ENCODE results near the genes KIF4B and NIPAL4.

DNA sequence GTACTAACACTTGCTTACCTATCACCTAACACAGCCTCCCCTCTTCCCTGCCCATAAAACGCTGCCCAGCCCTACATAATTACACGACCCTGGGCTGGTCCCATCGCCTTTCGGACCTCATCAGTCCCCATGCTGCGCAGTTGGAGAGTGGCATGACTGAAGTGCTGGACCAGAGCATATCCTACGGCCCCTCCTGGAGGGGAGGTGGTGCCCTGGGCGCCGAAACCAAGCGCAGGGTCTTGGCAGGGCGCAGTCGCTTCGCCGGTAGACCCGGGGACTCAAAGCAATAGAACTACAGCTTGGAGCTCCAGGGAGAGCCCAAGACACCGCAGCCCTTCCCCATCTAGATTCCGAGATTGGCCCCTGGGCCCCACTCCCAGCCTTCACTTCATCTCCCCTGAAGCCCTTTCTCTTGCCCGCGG lies 969 bp upstream of the SAP30L start:
- RRBS: no CpG with 5 or more reads among the region's 18 CpGs

- RRBS: 2% methylated on average over 23 of the region's 44 CpGs
Observed at GRCh38 chr5:154477514-154478009, 465 bp downstream of the HAND1 start.

- RRBS: 49% methylated on average over 2 of the region's 3 CpGs
Observed at GRCh38 chr5:154608353-154608692, 130.3 kb upstream of the HAND1 start.

GRCh38 chr5:154648529-154649254 lies 106.5 kb upstream of the LARP1 start:
- RRBS: 91% methylated on average over 2 of the region's 22 CpGs

GRCh38 chr5:154654349-154654910 lies 100.7 kb upstream of the LARP1 start:
- RRBS: no CpG with 5 or more reads among the region's 6 CpGs

DNA sequence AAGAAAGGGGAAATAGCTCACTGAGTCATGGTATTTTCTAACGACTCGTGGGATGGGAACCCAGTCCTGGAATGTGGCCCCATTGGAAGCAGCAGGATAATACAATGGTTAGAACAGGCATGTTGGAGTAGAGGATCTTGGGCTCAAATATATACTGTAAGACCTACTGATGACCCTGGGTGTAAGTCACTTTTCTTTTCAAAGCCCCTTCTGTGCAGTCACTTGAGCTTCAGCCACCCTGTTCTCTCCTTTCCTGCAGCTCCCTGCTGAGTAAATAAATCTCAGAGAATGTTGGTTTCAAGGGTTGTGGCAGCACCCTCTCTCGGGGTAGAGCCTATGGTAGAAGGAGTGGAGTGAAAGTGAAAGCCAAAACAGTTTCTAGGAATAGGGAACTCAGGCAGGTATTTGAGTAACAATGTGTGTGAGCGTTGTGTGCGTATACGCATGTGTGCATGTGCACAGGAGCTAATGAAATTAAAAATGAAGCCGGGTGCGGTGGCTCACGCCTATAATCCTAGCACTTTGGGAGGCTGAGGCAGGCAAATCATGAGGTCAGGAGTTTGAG lies 40.7 kb upstream of the LARP1 start:
- RRBS: no CpG with 5 or more reads among the region's 9 CpGs

DNA sequence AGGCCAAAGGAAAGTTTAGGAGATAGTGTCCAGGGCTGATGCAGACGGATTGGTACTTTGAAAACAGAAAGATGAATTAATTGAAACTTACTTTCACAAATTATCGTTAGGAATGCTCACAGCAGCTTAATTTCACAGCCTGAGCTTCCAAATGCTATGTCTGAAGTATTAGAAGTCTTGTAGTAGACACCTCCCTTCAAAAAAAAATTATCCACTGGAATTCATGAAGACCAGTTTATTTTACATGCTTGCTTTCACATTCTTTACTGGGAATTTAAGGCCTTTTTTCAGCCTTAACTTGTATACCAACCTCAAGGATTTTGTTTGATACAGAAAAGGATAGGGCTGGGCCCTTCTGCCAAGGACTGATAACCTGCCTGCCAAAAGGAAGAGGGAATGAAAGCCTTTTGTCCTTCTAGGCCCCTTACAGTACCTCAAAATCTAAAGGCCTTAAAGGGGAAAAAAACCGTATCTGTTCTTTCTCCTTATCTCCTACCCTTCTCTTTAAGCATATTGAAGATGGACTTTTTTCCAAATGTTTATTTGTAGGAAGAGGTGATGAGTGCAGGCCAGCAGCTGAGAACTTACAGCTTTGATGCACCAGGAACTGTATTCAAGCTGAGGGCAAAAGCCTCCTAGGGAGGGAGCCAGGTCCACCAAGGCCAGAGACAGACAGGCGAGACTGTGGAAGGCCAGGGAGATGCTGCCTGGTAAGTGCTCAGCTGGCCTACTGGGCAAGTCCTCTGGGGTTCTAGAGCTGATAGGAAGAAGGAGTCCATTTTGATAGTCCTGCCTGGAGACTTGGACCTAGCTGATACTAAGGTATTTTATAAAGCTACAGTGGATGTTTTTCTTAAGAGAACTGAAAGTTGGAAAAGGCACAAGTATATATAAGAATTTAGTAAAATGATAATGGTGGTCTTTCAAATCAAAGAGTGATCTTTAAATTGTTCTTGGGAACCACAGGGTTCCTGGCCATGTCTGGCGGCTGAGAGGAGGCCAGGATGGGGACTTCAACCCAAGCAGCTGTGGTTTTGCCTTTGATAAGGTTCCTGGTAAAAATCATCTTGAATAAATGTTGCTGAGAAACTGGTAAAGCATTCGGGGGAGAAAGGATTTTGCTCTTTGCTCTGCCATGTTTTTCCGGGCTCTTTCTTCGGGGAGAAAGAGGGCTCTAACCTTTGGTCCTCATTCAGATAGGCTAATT lies 31.7 kb downstream of the FAXDC2 start:
- RRBS: no CpG with 5 or more reads among the region's 8 CpGs

DNA sequence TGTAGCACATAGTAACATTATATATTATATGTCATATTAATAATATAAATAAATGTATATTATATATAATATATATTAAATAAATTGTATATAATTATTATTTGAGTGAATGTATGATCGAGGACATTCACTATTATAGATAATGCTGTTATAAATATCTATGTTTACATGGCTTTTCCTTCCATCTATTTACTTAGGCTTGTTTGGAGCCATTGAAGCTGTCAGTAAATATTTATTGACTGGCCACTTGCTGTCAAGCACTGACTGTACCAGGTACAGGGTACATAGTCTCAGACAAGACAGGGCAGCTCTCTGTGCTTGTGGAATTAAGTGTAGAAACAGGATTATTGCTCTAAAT lies 16.4 kb downstream of the FAXDC2 start:
- RRBS: no CpG with 5 or more reads among the region's 1 CpG

GRCh38 chr5:154944249-154944774 lies 3.4 kb downstream of the MRPL22 start:
- RRBS: no CpG with 5 or more reads among the region's 4 CpGs

- RRBS: no CpG with 5 or more reads among the region's 29 CpGs
Observed at GRCh38 chr5:155013611-155014174, at the start of gene KIF4B. TSS of gene KIF4B (plus strand) at chr5:155013755.

GRCh38 chr5:155075501-155075823 lies 61.9 kb downstream of the KIF4B start:
- RRBS: no CpG with 5 or more reads among the region's 2 CpGs

DNA sequence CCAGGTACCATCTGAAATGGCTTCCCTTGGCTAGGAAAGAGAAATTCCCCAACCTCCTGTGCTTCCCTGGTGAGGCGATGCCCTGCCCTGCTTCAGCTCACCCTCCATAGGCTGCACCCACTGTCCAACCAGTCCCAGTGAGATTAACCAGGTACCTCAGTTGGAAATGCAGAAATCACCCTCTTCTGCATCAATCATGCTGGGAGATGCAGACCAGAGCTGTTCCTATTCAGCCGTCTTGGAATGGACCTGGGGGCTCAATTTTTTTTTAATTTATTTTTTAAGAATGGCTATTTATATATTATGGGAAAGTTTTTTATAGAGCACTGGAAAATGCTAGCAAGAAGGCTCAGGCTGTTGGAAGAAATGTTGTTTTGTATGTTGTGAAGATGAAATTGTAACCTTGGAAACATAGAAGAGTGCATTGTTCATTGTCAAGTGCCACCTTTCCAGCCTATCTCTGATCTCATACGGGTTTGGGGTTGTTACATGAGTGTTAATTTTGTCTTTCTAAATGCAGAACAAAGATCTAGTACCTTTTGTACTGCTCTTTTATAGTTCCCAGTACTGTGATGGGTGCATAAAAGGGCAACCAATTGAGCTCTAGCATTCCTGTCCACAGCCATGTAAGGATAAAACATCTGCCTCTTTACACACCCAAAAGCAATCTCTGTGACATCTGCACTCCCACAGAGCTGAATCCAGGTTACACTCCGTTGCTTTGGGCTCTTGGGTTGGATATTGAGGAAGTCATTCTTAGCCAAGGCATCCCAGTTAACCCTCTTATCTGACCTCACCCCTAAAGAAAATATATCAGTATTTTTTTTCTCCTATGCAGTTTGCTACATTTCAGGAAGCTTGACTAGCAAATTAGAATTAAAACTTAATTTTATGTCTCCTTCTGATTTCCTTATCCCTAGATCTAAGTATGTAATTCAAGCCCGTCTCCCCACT lies 255.1 kb downstream of the SGCD start:
- RRBS: no CpG with 5 or more reads among the region's 5 CpGs

GRCh38 chr5:157049664-157049998 lies 9.3 kb downstream of the HAVCR1 start:
- RRBS: no CpG with 5 or more reads among the region's 1 CpG

DNA sequence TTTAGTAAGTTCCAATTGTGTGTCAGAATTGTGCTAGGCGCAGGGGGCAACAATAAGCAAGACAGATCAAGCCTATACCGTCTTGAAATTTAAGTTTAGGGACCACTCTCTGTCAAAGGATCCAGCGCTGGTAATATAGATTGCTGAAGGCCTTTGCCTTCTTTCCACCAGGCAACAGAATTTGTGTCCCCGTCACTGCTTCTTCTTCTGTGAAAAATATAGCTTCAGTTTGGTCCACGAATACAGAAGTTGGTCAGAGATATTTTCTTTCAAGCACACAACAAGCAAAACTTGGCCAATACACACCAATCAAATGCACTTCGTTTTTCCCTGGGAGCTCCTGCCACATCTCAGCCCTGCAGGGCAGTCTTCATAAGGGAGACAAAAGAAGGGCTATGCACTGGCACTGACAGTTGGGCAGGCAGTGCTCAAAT lies 23.0 kb downstream of the HAVCR2 start:
- RRBS: no CpG with 5 or more reads among the region's 6 CpGs

- RRBS: no CpG with 5 or more reads among the region's 5 CpGs
Observed at GRCh38 chr5:157139080-157139522, 3.6 kb downstream of the MED7 start.

DNA sequence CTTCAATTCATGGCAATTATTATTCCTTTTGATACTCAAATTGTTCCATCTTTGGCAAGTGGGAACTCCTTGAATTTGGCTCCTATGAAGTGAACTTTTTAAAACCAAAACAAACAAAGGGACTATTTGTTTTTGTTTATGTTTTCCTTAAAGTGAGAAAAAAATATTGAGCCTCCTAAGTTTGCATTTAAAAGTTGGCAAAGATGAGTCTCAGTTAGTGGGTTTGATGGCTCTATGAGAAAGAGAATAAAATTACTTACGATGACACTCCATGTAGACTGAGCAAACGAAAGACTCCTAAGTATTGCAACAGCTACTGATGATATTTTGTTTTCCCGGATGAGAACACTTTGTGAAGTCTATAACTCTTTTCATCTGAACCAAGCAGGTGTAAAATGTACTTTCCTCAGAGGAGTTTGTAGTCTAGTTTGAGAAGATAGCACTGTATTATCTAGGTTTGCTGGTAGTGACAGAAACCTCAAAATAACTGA lies 1.8 kb upstream of the ITK start:
- RRBS: no CpG with 5 or more reads among the region's 3 CpGs

DNA sequence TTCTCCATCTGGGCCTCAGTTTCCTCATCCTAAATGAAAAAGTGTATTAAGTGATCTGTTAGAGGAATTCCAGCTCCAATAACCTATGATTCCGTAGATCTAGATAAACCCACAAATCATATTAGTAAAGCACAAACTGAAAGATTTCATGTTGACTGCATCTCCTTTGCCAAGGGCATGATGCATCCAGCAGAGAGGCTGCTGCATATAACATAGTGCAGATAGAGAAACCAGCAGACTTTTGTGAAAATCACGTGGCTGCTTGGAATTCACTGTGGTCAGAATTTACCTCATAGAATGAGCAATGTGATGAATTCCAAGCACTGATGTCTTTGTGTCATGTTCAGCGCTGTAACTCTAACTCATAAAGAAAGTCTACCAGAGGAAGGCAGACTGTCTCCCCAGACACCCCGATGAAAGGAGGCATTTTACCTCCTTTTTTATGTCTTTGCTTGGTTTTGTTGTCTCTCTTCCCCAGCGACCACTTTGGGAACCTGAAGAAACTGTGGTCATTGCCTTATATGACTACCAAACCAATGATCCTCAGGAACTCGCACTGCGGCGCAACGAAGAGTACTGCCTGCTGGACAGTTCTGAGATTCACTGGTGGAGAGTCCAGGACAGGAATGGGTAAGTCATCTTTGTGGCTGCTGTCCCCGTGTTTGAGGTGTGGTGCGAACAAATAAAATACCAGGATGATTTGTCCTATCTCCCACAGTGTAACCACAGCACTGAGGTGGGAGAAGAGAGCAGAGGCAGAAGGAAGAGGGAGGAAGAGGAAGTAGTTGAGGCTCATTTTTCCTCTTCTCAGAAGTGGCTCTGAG lies 42.0 kb downstream of the ITK start:
- RRBS: no CpG with 5 or more reads among the region's 11 CpGs

- RRBS: no CpG with 5 or more reads among the region's 10 CpGs
Observed at GRCh38 chr5:157286574-157287319, 20.8 kb downstream of the CYFIP2 start.

DNA sequence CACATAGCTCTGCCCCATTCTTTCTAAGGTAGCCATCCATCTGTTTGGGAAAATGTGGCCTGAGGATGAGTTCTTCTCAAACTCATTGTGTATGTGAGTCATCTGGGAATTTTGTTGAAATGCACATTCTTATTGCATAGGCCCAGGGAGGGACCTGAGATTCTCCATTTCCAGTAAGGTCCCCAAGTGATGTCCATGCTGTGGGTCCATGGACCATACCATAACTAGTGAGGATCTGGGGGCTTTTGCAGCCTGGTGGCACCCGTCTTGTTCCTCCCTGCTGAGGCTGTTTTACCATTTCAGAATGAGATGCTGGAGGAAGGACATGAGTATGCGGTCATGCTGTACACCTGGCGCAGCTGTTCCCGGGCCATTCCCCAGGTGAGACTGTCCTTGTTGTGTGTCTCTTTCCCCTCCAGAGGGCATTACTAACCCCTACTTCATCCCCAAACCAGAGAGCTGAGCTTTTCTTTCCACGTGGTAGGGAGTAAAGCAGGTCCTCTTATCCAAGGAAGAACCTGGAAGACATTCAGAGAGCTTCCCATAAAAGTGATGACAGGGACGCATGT lies 28.6 kb downstream of the CYFIP2 start:
- RRBS: no CpG with 5 or more reads among the region's 6 CpGs

GRCh38 chr5:157459720-157460608 lies at the start of gene NIPAL4:
TSS of gene NIPAL4 (plus strand) at chr5:157460213.
- RRBS: 2% methylated on average over 24 of the region's 54 CpGs